ENCODE data around the gene KDM2B.

GRCh38 chr12:120929181-120929734 lies 25.1 kb upstream of the SPPL3 start:
- PRO-cap, 2 experiments = no peak in any of the 2 experiments

DNA sequence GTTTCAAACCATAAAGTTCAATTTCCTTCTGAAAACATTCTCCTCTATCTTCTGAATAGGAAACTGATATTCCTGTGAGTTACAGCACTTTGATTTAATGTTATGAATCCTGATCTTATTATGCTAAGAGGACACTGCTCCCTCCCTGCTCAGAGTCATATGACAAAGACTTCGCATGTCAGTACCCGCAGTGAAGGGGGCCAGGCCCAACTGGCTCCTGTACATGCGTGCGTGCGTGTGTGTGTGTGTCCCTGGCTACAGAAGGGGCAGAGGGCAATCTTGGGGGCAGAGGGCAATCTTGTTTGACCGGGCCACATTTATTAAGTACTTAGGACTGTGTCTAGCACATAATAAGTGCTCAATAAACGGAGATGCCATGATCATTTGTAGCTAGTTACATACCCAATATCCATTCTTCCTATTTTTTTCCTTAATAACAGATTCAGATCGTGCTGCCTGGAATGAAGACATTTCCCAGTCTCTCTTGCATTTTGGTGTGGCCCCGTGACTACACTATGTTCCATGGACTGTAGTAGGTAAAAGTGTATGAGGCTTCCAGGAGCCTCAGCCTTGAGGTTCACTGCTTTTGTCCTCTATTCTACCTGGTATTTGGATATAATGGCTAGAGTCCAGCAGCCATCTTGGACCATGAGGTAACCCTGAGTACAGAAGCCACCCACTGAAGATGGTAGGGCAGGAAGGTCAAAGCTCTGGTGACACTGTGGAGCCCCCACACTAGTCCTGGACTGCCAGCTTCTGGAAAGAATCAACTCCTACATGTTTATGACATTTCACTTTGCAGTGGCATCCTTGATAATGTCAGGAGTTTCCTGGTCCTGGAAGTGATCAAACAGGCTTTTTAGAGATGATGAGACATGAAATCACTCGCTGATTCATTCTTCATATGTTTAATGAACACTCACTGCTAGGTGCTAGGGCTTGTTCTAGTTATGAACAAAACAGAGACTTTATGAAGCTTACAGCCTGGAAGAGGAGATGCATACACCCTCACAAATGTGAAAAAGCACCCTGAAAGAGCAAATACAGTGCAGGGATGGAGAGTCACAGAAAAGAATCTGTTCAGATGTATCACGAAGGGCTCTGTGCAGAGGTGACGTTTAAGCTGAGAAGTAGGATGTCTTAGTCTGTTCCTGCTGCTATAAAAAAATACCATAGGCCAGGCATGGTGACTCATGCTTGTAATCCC lies 16.0 kb upstream of the HNF1A start:
- PRO-cap, 2 experiments = no peak in any of the 2 experiments

DNA sequence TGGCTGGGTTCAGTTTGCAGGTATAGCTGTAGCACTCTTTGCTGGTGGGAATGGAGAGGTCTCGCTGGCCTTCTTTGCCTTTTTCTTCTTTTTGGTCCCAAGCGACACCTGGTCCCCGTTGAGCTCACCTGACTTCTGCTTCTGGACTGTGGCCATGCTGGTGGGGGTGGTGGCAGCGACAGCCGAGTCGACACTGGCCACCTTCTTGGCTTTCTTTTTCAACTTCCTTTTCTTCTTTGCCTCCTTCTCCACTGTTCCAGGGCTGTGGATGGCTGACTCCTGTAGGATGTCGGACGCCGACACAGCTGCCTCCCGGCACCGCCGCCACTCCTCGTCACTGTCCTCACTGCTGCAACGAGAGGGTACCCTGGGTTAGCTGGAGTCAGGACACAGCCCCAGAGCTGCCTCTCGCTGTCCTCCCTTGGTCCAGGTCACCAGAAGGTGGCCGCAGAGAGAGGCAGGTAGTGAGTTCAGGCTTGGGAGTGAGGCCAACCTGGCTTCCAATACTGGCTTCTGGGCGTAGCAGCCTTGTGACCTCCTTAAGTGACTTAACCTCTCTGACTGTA lies 12.1 kb downstream of the C12orf43 start:
- PRO-cap, 2 experiments = no peak in any of the 2 experiments

DNA sequence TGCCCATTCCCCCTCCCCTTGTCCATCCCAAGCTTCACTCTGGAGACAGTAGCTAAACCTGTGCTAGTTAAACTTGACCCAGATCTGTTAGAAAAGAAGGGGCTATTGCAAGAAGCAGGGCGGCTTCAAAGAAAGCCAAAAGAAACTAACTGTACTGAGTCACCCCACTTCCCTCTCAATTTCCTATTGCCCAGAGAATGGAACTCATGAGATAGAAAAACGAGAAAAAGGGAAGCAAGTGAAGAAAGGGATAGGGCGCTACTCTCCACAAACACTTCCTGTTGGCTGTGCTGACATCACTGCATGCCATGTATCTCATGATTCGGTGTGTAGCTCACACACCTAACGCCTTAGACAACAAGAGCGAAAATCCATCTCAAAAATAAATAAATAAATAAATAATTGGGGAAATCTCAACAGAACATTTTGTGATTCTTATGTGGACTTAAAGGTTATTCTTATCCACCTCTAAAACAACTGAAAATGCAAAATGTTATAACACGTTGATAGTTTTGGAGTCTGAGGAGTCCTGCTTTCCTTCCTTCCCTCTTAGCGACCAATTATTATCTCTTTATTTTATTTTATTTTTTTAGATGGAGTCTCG lies 13.0 kb upstream of the P2RX4 start:
- PRO-cap, 2 experiments = no peak in any of the 2 experiments

GRCh38 chr12:121231882-121232950 lies 22.3 kb downstream of the P2RX4 start:
- PRO-cap, 2 experiments = no peak in any of the 2 experiments

DNA sequence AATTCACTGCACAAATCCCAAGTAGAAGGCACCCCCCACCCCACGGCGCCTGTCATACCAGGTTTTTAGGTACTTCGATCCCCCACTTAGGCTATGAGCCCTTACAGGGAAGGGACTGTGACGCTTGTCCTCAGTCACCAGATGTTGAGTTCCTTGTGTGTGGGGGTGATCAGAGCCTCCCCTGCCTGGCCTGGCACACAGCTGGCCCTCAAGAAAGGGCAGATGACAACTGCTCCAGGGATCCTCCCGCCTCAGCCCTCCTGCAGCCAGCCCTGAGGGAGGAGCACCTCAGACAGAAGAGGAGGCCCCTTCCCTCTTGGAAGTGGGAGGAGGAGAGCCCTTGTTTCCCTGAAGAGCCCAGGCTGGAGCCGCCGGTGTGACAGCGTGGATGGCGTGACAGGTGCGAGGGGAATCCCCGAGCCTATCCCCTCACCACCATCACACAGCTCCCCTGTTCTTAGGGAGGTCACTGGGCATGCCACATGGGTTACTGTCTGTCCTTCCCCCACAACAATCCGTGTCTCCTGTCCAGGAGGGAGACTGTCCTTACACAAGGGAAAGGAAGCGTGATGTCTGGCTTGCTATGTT lies 31.3 kb downstream of the P2RX4 start:
- PRO-cap, 2 experiments = no peak in any of the 2 experiments

DNA sequence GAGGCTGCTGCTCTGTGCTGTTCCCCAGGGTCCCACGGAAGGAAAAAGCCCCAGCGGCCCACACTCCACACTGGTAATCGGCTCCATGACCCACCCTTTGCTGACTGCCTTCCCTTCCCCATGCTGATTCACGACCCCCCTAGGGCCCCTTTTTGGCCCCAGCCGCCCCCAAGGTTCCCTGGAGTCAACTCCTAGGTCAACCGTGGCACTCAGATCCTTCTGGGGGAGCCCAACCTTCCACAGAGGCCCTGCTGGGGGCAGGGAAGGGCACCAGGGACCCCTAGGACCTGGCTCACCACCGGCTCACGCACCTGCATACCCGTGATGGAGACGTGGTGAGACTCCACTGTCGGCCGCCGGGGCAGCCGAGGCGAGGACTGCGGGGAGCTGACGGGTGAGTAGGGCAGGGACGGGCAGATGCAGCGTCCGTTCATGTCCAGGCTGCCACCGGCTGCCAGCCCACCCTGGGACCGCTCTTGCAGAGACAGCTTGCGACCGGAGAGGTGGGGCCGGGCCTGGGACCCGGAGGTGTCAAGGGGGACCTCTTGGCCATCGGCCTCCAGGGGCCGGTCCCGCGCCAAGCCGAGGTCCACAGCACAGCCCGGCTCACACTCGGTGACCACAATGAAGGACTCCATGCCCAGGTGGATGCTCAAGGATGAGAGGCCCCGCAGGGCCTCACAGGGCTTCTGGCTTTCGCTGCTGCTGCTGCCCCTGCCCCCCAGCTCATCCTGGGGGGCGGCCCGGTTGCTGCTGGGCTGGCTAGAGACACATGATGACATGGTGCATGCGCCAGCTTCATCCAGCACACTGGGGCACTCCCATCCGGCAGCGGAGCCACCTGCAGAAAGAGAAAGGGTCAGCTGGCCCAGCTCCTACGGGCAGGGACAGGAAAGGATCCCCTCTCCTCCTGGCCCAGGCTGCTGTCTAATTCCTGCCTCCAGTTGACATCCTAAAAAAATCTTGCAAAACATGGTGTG lies 22.5 kb downstream of the CAMKK2 start:
- PRO-cap, 2 experiments = no peak in any of the 2 experiments

GRCh38 chr12:121278351-121278855 lies 18.1 kb downstream of the CAMKK2 start:
- PRO-cap, 2 experiments = no peak in any of the 2 experiments

- PRO-cap, 2 experiments = no peak in any of the 2 experiments
Measured at GRCh38 chr12:121278856-121279348, 17.6 kb downstream of the CAMKK2 start.

GRCh38 chr12:121419908-121420448 lies 20.1 kb downstream of the RNF34 start:
- PRO-cap, 2 experiments = no peak in any of the 2 experiments

DNA sequence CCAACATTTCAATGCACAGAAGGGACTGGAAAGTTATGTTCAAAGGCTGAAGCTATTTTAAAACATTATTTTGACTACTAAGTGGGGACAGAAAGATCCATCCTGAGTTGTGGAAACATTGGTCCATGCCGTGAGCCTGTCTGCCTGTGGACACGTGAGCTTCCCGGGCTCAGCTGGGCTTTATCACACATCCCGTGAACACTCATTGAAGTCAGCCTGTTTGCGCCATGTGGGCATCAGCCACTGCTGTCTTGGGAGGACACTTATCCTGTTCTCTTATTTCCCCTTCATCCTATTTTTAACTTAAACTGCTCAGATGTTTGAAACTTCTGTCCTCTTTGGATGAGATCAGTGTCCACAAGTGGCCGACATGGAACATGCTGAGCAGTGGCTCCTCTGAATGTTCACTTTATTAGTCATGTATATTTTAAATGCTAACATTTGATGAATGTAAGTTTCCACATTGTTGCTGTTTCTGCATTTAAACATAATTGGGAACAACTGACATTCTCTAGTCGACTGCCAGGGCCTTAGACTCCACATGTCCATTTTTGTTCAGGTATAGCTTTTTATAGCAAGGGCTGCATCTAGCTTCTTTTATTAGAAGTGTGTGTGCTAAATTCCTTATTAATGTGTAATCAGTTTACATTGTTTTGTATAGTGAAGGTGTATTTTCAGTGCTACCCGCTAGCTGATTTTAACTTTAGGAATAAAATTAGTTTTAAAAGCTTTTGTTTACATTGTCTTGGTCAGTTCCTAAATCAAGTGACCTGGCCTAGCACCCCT lies 23.9 kb downstream of the RNF34 start:
- PRO-cap, 2 experiments = no peak in any of the 2 experiments

DNA sequence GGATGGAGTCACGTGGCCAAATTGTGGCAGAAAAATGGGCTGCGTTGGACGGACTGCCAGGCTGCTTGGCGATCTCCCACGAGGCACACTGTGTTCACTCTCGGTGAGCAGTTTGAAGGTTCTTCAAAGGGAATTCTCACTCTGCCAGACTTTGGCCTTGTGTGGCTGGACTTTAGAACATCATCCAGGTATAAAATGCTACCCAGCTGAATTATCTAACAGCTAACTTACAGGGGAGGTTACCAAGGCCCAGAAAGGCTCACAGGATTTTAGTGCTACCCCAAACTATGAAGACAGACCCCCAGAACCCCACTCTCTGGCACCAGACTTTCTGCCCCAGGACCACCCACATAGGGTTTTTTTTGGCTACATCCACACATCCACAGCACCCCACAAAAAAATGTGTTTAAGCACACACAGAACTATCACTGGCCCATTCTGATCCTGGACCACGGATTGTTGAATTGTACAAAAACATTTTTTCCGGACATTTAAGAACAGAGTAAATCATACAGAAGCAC lies 84.9 kb downstream of the KDM2B start:
- PRO-cap, 2 experiments = no peak in any of the 2 experiments

DNA sequence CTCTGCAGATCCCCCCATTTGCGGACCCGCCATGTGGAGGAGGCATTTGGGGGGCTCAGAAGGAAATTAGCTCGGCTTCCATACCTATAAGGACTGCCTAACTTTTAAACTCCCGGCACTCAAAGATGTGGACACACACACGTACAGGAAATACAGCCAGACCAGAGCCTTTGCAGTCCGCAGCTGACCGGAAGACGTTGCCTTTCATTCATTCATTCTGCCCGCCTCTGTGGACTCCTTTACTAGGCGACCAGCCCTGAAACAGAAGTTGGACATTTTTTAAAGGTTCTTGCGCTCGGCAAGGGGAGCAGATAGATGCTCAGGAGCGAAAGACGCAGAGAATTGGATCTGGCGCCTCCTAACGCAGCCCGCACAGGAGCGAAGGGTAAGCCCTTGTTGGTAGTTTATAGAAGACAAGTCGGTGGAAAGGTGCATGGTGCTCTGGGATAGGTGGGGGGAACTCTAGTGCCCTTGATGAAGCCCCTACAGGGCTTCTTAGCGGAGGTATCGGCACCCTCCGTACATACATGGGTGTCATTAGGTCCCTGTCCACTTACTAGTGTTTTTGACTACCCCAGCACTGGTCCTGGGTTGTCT lies at the start of gene KDM2B:
Gene KDM2B (minus strand): TSS at position 145 of the 597 bp plus-strand sequence.
- PRO-cap, 2 experiments = peak in 2 of 2 experiments; most common plus-strand start position 402 of the sequence (in 2); most common minus-strand start position 264 of the sequence (in 1)

- PRO-cap, 2 experiments = no peak in any of the 2 experiments
Measured at GRCh38 chr12:121646784-121647286, 22.6 kb downstream of the MORN3 start.

GRCh38 chr12:121663752-121664296 lies 5.6 kb downstream of the MORN3 start:
- PRO-cap, 2 experiments = peak in 2 of 2 experiments; most common plus-strand start chr12:121664157 (in 2); most common minus-strand start chr12:121663909 (in 1)

DNA sequence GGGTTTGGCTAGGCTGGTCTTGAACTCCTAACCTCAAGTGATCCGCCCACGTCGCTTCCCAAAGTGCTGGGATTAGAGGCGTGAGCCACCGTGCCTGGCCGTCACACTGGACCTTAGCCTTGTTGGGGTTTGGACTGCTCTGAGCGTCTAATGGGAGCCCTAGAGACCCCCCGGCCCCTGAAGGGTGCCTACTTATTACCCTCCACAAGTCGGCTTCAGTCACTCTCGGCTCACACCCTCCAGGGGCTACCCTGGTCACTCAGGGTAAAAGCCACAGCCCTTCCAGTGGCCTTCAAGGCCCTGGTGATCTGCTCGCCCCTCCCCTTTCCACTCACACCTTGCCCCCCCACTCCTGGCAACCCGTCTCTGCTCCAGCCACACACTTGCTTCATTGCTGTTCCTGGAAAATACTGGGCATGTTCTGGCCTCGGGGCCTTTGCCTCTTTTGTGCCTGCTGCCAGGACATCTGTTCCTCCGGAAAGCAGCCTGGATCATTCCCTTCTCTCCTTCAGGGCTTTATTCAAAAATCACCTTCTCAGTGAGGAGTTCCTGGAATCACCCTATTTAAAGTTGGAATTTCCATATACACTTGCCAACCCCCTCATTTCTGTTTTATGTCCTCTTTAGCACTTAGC lies 3.6 kb upstream of the MORN3 start:
- PRO-cap, 2 experiments = no peak in any of the 2 experiments

- PRO-cap, 2 experiments = no peak in any of the 2 experiments
Measured at GRCh38 chr12:121748154-121749326, 36.0 kb downstream of the TMEM120B start.

GRCh38 chr12:121762065-121762786 lies 31.3 kb downstream of the RHOF start:
- PRO-cap, 2 experiments = no peak in any of the 2 experiments

DNA sequence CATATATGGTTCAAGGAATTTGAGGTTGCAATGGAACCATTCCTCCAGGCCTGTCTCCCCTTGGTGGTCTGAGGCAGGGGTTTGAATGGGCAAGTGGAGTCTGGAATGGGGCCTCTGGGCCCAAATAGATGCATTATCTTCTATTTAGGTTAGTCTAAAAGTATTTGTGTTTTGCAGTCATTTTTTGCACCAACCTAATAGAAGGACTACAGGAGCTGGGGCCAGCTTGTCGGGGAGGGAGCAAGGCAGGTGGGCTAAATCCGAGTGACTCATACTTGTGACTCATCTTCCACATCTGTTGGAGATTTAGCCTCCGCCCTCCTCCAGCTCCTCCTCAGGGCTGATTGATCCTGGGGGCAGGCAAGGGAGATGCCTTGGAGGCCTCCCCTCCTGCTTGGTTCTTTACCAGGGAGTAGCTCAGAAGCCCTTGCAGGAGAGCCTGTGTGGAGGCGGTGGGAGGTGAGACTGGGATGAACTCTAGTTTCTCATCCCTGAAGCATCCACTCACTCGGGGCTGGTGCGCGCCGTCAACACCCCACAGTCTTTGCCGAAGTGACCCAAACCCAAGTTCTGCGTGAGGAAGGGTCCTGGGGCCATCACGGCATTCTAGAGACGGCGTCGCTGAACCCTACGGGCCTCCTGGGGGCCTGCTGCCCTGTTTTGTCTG lies 27.9 kb downstream of the RHOF start:
- PRO-cap, 2 experiments = no peak in any of the 2 experiments

GRCh38 chr12:121779479-121779876 lies 14.0 kb downstream of the RHOF start:
- PRO-cap, 2 experiments = no peak in any of the 2 experiments